ENCODE data around the genes ZNF343, EBF4 and PCED1A.

- PRO-cap, result no peak
Measured at GRCh38 chr20:2221936-2222269, 73.9 kb upstream of the TGM3 start.

GRCh38 chr20:2508544-2509406, at the start of gene ZNF343:
Gene ZNF343, minus strand, starts transcription at chr20:2508915.
- PRO-cap, result bidirectional peak, plus-strand start at chr20:2509213, minus-strand start at chr20:2508915

DNA sequence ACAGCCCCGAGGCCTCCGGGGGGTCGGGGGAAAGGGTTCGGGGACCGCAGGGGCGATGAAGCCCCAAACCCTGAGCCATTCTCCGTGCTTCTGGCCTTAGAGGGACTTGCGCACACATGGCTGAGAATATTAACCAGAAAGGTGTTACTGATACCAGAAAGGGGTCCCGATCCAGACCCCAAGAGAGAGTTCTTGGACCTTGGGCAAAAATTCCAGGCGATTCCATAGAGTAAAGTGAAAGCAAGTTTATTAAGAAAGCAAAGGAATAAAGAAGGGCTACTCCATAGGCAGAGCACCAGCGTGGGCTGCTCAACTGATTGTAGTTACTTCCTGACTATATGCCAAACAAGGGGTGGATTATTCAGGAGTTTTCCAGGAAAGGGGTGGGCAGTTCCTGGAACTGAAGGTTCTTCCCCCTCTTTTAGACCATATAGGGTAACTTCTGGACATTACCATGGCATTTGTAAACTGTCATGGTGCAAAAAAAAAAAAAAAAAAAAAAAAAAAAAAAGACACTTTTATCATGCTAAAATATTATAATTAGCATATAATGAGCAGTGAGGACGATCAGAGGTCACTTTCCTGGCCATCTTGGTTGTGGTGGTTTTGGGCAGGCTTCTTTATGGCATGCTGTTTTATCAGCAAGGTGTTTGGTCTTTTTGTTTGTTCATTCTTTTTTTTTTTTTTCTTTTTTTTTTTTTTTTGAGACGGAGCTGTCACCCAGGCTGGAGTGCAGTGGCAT, 10.8 kb upstream of the TMC2 start:
- PRO-cap, result unidirectional peak, minus-strand start at position 307 of the sequence

GRCh38 chr20:2687930-2688324, 4.7 kb upstream of the EBF4 start:
- PRO-cap, result no peak

GRCh38 chr20:2692459-2692905, at the start of gene EBF4:
Gene EBF4, plus strand, starts transcription at chr20:2692780.
- PRO-cap, result bidirectional peak, plus-strand start at chr20:2692786, minus-strand start at chr20:2692652

- PRO-cap, result no peak
Measured at GRCh38 chr20:2741896-2742261, 49.3 kb downstream of the EBF4 start.

DNA sequence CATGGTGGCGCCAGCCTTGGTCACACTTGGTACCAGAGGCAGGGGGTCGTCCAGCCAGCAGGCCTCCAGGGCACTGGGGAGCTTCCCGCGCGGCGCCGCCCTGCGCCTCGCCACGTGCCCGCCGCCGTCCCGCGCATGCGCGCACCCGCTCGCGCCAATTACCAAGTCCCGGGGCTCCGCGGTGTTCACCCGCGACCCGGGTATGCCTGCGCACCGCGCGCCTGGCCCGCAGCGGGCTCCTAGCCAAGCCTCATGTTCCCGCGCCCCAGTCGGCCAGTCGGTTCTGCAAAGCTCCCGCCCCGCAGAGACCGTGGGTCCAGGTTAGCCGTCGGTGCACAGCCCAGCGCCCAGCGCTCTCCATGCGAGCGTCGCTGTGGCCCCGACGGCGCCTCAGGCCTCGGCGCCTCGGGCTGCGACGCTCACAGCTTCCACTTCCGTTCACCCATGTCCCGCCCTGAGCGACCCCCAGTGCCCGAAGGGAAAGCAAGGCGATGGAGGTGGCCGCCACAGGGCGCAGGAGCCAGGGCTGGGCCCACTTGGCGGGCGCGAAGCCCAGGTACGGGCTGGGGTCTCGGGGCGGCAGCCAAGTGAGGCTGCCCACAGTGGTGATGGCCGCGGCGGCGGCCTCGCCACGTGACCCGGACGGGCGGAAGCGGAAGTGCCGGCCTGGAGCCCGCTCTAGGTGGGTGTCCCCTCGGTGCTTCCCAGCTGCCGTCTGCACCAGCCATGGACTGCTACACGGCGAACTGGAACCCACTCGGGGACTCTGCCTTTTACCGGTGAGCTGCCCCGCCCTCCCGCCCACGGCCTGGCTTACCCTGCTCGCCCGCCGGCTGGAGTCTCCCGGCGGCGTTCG, at the start of gene PCED1A:
PCED1A (minus strand) TSS at position 607 of the 856 bp plus-strand sequence.
- PRO-cap, result bidirectional peak, plus-strand start at position 192 of the sequence, minus-strand start at position 75 of the sequence; unidirectional peak, plus-strand start at position 192 of the sequence; bidirectional peak, plus-strand start at position 707 of the sequence, minus-strand start at position 628 of the sequence

GRCh38 chr20:3032601-3033101, 10.8 kb upstream of the GNRH2 start:
- PRO-cap, result no peak

- PRO-cap, result no peak
Measured at GRCh38 chr20:3148749-3149421, 10.8 kb downstream of the FASTKD5 start.

GRCh38 chr20:3157247-3157882, 2.3 kb downstream of the FASTKD5 start:
- PRO-cap, result no peak

GRCh38 chr20:3174649-3175344, 1.4 kb upstream of the LZTS3 start:
- PRO-cap, result no peak

DNA sequence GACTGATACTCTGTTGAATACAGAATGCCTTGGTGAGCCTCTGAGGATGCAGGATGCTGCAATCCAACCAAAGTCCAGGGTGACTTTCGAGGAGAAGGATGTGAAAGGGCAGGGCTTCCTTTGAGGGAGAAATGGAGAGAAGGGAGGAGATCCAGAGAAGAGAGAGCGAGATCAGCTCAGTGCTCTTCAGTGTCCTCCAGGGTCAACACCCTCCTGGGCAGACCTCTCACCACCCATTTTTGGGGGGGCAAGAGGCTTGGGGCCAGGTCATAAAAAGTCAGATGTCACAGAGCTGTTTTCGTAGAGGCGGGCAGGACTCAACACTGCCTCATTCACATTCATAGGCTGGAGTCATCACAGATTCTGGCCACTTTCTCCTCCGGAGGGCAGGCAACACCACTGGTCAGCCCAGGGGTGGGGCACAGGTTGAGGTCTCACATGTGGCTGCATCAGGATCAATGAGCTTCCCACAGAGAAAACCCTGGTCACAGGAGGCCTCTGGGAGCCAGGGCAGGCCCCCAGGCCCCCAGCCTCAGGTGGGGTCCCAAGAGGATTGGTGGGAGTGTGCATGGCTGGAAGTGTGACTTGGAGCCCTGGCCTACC, 6.4 kb upstream of the ADAM33 start:
- PRO-cap, result no peak

DNA sequence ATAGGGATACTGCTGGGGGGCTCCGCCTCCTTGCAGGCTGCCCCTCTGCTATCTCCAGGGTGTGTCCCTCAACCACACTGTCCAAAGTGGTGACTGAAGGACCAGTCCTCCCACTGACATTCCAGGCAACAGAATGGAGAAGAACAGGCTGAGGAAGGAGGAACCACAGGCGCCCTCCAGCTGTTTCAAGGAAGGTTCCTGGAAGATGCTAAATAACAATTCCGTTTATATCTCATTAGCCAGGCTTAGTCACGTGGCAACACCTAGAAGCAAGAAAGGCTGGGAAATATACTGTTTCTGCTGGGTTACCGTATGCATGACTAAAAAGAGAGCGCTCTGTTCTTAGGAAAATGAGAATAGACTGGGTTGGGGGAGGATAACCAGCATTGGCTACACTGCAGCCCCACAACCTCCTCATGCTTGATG, 4.8 kb upstream of the HSPA12B start:
- PRO-cap, result no peak

- PRO-cap, result bidirectional peak, plus-strand start at chr20:3752412, minus-strand start at chr20:3752164
Measured at GRCh38 chr20:3751682-3752660, 15.6 kb downstream of the ADISSP start.

- PRO-cap, result bidirectional peak, plus-strand start at chr20:3846878, minus-strand start at chr20:3846719
Measured at GRCh38 chr20:3846548-3846765, 177 bp upstream of the MAVS start.

DNA sequence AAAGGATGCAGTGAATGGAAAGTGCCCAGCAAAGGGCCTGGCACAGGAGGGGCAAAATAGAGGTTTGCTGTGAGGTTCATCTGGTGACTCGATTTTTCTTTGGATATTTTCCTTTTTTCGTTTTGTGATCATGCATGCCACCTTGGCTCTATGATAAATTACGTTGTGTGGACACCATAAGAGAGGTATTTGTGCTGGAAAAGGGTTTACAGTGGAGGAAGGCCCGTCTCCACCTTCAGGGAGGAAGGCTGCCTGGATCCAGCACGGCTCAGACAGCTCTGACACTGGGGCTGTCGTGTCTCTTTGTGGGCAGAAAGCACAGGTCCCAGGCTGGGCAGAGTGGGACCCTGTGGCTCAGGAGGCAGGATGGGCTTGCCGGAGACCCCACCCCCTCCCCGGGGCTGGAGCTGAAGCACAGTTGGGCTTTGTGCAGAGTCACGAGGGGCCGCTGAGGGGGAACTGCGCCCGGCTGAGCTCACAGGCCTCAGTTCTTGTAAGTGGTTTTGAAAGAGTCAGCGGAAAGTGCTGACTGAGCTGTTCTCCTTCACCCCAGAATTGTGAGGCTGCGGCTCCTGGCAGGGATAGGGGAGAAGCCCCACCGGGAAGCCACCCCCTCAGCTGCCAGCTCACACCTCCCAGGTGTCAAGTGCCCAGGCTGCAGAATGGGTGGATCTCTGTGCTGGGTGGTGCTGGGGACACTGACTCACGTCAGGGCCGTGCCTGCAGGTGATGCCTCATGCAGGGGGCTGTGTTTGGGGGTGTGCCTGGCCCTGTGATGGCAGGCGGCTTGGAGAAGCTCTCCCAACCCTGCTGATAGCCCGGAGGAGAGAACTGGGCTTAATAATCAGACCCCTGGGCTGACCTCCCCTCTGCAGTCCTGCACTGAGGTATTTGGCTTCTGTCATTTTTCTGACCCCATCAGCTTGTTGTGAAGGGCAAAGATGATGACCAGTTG, 12.2 kb downstream of the SMOX start:
- PRO-cap, result no peak

DNA sequence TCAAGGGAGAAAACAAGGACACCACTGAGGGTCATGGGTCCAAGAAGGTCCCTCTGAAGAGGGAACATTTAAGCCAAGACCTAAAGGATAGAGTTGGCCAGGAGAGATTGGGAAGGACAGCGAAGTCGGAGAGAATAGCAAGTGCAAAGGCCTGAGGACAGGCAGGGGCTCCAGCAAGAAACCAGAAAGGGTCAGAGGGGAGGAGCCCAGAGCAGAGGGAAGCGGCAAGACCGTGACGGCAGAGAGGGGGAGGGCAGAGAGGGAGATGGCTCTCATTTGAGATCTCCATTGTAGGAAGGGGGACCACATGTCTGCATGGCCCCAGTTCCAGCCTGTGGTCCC, 2.8 kb downstream of the ADRA1D start:
- PRO-cap, result no peak

GRCh38 chr20:4585722-4585952, 100.6 kb upstream of the PRNP start:
- PRO-cap, result no peak

- PRO-cap, result no peak
Measured at GRCh38 chr20:4778665-4779078, 44.7 kb downstream of the RASSF2 start.

DNA sequence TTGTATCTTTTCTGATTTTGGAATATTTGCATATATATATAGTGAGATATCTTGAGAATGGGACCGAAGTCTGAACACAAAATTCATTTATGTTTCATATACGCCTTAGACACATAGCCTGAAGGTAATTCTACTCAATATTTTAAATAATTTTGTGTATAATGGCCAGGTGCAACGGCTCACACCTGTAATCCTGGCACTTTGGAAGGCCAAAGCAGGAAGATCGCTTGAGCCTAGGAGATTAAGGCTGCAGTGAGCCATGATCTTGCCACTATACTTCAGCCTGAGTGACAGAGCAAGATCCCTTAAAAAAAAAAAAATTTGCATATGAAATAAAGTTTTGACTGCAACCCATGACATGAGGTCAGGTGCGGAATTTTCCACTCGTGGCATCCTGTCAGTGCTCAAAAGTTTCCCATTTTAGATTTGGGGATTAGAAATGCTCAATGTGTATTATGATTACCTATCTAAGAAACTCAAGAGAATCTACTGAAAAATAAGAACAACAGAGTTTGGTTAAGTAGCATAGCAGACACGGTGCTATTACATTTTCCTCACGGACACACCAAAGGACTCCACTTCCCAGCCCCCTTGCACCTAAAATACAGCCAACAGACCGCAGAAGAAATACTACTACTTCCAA, 11.8 kb downstream of the SLC23A2 start:
- PRO-cap, result no peak

All from colonic mucosa (tissue), 1 donor.